HCT116 (cell line): Measurements from ENCODE around the genes IFNK, NDUFB6 and B4GALT1.

DNA sequence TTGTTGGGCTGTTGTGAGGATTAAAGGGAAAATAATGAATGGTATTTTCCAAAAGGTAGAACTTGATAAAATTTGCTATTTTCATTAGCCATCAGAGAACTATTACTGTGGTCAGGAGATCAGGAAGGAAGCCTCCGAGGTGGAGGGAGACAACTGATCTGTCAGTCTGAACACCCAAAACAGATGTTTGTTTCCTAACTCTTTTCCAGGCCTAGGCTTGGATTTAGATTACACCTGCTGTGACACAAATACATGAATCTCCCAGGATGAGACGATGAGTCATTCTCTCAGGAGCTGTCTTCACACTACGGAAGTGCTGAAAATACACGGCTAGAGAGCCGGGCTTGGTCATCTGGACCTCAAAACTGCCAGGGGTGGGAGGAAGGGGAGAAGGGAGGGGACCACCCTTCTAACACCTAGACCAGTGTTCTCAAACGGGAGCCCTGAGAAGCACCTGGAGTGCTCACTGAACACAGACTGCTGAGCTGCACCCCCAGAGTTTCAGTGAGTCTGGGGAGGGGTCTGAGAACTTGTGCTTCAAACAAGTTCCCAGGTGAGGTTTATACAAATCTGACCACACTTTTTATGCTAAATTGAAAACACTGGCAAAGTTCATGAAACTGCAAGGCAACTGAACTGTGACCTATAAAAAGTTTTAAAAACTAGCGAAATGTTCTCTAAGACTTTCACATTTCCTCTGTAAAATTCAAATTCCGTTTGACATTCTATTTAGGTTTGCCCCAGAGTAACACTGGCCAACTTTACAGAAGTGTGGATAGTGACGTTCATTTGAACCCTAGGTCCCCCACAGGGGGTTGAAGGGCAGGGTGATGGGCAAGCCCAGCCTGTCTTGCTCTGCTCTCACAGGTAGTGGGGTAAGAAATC is 80.4 kb upstream of the EQTN start:
- RRBS = no CpG with 5 or more reads among the region's 9 CpGs

GRCh38 chr9:27460271-27461230 is 63.5 kb upstream of the IFNK start:
- RRBS = no CpG with 5 or more reads among the region's 6 CpGs

DNA sequence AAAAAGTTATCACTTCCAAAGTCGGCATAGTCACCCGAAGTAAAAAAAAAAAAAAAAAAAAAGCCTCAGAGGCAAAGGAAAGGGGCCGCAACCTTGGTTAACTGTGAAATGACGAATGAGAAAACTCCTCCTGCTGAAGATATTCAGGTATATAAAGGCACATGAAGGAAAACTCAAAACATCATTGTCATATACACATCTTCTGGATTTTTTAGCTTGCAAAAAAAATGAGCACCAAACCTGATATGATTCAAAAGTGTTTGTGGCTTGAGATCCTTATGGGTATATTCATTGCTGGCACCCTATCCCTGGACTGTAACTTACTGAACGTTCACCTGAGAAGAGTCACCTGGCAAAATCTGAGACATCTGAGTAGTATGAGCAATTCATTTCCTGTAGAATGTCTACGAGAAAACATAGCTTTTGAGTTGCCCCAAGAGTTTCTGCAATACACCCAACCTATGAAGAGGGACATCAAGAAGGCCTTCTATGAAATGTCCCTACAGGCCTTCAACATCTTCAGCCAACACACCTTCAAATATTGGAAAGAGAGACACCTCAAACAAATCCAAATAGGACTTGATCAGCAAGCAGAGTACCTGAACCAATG is at the start of gene IFNK:
Gene IFNK (plus strand): TSS at position 181 of the 610 bp plus-strand sequence.
- RRBS = no CpG with 5 or more reads among the region's 6 CpGs

DNA sequence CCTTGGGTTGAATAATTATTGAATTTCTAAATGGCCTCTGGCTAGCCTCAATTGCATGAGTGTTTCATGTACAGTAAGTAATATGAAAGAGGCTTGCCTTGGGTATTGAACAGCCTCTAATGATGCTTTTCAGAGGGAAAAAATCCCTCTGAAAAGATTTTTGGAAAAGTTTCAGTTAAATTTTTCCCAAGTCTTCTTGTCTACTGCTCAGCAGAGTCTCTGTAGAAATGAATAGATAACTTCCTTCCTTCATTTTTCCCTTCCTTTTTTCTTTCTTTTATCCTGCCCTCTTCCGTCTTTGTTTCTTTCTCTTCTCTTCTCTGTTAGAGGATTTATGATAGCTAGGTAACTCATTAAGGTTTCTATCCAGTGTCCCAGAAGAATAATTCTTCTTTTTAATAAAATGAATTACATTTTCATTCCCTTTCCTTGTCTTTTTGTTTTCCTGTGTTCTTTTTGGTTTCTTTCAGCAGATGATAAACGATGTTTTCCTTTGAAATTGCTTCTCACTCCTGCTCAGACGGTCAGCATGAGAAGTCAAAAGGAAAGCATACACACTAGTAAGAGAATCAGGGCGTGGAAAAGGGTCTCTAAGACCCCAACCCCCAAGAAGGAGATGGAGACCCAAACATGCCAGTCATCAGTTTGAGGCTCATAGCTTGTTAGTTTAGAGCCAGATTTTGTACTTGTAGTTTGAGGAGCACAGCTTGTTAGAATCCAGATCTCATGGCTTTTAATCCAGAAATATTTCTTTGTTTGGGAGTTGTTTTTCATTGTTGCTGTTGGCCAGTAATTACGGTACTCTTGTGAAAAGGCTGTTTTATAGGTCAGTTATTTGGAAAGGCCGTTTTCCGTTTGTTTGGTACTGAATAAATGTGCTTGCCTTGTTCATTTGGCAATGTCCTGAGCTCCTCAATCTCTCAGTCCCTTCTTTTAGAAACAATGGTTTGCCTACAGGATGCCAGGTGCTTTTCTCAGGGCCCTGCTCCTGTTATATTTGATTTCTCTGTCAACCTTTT is 4.2 kb upstream of the MOB3B start:
- RRBS = no CpG with 5 or more reads among the region's 7 CpGs

DNA sequence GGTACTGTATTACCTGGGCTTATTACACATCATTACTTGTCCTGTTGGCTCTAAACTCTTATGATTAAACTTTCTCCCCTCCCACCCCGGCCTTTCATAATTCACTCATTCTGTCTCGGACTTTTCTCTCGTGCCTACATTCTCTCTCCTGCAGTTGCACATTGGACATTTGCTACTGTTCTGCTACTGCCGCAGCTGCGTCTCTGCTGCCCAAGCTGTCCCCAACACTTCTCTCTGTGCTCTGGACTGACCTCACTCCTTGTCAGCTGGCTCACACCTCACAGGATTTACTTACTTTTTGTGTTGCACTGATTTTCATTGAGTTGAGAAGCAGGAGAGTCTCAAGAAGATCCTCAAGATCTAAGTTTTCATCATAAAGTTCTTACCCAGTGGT is 53.2 kb upstream of the C9orf72 start:
- RRBS = no CpG with 5 or more reads among the region's 5 CpGs

- RRBS = no CpG with 5 or more reads among the region's 4 CpGs
Observed at GRCh38 chr9:28387255-28387568, 813.9 kb upstream of the C9orf72 start.

DNA sequence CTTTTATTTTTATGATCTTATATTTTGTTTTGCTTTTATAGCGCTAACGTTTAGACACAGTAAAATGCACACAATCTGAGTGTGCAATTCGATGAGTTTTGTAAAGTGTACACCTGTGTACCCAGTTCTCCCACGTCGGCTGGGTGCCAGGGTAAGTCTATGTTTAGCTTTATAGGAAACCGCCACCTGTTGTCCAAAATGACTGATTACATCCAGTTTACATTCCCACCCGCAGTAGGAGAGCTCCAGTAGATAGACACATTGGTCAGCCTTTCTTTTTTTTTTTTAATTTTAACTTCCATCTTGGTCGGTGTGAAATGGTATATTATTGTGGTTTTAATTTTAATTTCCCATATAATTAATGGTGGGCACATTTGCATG is 441 bp upstream of the RIGI start:
- RRBS = no CpG with 5 or more reads among the region's 8 CpGs

GRCh38 chr9:32541625-32542487 is 10.3 kb upstream of the SMIM27 start:
- RRBS = no CpG with 5 or more reads among the region's 12 CpGs

- RRBS = no CpG with 5 or more reads among the region's 4 CpGs
Observed at GRCh38 chr9:32542514-32543070, 9.5 kb upstream of the SMIM27 start.

DNA sequence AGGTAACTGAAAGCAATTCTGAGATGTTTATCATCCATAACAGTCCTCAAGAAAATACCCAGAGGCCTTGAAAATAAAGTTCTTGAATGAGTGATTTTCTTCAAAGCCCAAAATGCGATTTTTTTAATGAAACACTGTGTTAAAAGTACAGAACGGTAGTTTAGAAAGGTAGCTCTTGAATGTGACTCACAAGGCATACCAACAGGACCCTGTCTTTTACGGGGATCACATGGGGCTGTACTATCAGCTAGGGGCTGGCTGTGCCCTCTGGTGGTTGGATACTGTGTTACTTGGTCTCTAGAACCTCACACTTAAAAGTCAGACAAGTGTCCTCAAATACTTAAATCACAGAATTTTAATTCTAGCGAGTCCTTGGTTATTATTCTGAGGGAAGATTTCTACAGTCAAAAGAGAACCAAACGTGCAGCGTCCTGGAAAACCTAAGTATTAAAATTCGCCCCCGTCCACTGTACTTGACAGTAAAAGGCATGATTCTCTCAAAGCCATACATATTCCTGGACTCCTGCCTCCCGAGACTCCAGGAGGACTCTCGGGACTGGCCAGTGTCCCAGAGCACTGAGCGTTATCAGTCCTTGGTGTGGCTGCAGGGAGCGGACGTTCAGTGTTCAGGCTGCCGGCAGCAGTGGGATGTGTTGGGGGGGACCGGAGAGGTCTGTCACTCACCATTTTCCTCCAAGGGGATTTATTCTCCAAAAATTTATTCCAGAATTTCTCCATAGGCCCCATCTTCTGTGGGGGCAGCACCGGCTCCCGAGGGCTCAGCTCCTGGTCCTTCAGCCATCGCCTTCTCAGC is 555 bp downstream of the NDUFB6 start:
- RRBS = 2% methylated on average over 3 of the region's 18 CpGs

- RRBS = under 1% methylated on average over 3 of the region's 33 CpGs
Observed at GRCh38 chr9:32573011-32573443, at the start of gene NDUFB6. NDUFB6 (minus strand) TSS chr9:32573159.

GRCh38 chr9:33042188-33042890 is 17.3 kb downstream of the DNAJA1 start:
- RRBS = no CpG with 5 or more reads among the region's 8 CpGs

GRCh38 chr9:33044041-33044682 is 19.1 kb downstream of the DNAJA1 start:
- RRBS = 93% methylated on average over 8 of the region's 42 CpGs

DNA sequence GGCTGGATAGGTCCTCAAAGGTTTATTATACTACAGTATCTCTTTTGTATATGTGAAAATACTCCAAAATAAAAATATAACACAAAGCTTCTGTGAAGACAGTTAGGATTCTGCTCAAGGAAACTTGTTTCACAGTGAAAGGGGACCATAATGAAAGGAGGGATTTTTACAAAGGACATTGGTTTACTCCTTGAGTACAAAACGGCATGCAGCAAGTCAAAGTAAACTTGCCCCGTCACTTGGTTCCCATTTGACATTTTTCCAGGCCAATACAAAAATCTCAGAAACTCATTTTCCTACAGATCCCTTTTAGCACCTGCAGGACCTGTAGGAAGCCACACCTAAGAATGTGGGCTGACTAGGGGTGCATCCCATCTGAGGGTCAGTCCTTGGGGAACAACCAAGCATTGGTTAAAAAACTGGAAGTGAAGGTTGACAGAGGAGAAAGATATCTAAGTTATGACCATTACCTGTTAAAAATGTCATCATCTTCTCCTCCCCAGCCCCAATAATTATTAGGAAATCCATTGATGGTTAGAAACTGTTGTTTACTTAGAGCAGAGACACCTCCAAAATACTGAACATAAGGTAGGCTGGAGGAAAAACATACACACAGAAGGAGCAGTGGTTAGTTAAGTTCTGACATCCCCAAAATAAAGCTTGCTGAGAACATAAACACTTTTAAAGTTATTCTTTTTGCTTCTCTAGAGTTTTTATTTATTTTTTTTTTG is 39.2 kb upstream of the SMU1 start:
- RRBS = no CpG with 5 or more reads among the region's 2 CpGs

- RRBS = no CpG with 5 or more reads among the region's 7 CpGs
Observed at GRCh38 chr9:33124717-33125331, 42.3 kb downstream of the B4GALT1 start.

DNA sequence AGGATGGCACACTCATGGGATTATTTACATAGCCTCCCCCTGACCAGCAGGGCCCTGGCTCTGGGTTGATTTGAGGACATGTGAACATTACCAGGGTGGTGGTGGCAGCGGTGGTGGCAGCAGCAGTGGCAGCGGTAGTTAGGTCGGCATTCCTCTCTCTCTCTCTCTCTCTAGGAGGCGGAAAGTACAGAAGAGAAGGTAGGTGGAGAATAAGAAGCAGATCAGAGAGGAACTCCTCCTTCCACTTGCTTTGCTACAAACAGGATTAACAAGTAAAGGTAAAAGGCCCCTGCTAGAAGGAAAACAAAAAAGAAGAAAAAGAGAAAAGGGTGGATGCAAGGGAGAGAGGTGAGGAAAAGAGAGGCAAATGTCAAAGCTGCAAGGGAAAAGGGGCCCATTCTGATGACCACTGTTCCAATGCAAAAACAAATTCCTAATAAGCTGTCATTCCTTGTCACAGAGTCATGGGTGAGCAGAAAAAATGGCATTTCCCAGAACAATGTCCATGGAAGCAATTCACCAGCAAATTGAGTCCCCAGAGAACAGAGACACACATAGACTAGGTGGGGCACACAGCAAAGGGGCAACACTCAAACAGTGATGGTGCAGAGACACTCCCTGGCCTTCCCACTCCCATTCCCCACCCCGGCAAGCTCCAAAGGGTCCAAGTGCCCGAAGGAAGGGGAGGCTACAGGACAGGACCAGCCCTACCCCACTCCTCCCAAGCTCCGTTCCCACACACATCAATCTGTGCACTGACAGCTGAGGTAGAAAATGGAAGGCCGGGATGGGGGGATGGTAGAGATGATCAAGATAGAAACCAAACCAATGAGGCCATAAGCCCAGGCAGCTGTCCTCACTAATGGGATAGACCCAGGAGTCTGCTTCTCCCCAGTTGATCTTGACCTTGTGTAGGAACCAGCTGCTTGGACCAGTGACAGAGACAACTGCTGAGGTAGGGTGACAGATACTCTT is 38.9 kb downstream of the B4GALT1 start:
- RRBS = no CpG with 5 or more reads among the region's 8 CpGs

- RRBS = no CpG with 5 or more reads among the region's 13 CpGs
Observed at GRCh38 chr9:33133267-33134430, 33.5 kb downstream of the B4GALT1 start.

GRCh38 chr9:33158436-33158927 is 8.7 kb downstream of the B4GALT1 start:
- RRBS = no CpG with 5 or more reads among the region's 2 CpGs

DNA sequence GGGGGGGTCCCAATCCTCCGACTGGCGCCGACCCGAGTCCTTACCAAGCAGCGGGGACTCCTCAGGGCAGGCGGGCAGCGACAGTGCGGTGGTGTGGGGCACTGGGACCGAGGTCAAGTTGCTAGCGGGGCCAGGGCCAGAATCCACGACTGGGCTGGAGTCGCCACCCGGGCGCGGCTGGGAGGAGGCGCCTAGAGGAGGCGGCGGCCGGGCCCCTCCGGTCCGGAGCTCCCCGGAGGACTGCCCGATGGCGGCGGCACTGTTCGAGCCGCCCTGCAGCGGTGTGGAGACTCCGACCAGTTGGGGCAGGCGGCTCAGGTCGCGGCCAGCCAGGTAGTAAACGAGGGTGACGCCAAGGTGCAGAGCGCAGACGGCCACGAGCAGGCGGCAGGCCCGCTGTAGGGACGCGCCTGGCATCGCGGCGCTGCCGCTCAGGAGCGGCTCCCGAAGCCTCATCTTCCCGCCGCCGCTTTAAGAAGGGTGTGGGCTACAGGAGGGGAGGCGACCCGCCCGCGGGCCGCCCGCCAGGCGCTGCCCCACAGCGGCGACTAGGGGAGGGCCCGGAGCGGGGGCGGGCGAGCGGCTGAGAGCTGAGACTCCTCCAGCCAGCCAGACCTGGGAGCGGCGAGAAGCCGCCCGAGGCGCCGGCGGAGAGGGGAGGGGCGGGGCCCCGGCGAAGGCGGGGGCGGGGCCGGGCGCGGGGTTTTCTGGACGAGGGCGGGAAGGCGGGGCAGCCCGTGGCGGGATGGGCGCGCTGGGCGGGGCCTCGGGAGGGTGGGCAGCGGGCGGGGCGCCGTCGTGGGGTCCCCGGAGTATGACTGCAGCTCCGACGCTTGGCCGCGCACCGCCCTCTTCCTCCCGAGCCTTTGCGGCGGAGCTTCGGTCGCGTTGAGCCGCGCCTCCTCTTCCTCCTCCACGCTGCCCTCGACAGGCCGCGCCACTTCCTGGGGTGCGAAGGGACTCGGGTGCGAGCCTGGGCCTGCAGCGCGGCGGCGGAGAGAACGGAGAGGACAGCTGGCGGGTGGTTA is at the start of gene B4GALT1:
Gene B4GALT1 (minus strand): TSS at position 623 of the 1,028 bp plus-strand sequence.
- RRBS = 1% methylated on average over 18 of the region's 120 CpGs

DNA sequence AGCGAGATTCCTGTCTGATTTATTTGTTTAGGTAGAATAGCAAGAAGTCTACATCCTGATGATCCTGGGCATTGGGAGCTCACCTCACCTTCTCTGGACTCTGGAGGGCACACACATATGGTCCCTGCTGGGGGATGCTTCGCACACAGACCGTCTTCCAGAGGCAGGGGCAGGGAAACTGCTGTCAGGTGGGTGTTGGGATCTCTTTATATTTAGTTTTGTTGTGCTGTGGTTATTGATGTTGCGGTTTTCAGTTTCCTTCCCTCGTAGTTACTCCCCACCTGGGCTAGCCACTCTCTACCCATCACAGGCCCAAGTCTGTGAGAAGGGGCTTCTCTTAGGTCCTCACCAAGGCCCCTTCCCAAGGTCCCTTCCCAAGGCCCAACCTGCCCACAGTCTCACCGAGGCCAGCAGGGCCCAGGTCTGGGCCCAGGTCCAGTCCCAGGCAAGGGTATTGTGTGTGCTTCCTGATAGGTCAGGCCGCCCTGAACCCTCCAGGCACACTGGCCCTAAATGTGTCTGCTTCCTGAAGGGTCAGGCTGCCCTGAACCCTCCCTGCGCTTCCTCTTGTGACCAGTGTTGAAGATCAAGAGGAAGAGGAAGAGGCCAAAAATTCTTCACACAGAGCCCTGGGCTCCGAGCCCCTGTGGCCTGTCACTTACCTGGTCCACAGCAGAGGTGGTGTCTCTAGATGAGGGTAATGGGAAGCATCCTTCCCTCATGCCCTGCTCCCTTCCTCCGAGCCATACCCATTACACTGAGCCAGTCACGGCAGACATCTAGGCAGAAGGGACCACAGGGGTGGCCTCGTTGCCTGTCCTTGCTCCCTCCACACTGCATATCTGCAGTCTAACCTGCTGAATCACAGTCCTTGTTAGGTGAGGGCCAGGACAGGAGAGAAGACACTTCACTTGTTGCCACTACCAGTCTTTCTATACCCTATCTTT is 18.8 kb upstream of the SPINK4 start:
- RRBS = no CpG with 5 or more reads among the region's 12 CpGs